Zone of skin (tissue), 1 donor: Measurements from ENCODE around the genes FAM209A and TFAP2C.

DNA sequence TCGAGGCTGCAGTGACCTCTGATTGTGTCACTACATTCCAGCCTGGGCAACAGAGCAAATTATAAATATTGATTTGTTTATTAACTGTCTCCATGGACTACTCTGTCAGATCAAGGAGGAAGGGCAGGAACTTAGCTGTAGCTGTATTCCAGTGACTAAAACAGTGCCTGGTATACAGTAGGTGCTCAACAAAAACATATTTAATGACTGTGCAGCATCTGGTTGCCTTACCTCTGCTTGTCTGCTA lies 117.7 kb upstream of the ZNF217 start:
- RRBS = no CpG with 5 or more reads among the region's 1 CpG

- RRBS = no CpG with 5 or more reads among the region's 2 CpGs
These were observed 145.9 kb upstream of the ZNF217 start for GRCh38 chr20:53739624-53739865.

GRCh38 chr20:53752475-53753174 lies 159.0 kb upstream of the ZNF217 start:
- RRBS = no CpG with 5 or more reads among the region's 7 CpGs

- RRBS = no CpG with 5 or more reads among the region's 4 CpGs
These were observed 192.5 kb upstream of the ZNF217 start for GRCh38 chr20:53786130-53786574.

DNA sequence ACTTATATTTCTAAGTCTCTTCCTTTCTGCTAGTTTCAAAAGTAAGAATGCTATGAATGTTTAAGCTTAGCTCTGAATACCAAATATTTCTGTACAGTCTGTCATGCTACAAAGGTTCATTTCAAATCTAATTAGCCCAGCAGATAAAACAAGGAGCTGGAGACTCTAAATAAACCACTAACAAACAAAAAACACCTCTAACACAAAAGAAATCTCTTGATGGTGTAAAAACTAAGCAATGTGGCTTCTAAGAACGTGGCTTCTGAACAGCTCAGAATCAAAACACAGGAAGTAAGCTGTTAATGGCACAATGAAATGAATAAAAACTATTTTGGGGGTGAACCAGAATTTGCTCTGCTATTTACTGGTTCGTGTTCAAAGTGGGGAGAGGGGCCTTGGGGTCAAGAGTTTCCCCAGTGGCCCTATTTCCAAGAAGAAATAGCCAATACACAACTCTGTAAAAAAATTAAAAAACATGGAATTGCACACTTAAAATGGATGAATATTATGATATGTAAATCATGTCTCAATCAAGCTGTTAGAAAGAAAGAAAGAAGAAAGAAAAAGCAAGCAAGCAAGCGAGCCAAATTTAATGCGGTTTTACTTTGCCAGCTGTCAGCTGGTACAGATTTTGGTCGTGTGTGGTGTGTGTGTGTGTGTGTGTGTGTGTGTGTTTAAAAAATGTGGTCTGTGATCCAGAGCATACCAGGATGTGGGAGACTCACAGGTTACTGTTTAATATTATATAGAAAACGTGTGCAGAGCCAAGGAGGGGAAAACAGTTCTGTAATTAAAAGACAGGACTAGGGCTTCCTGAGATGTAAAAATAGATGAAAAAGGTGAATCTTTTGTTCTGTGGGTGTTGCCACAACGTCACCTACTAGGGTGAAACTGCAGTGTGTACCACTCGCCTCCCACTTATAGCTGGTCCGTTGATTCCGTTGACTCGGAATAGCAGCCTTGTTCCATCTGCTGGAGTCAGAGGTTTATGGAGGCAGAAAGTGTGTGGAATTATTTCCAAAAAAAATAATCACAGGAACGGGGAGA lies 198.0 kb downstream of the BCAS1 start:
- RRBS = no CpG with 5 or more reads among the region's 12 CpGs

DNA sequence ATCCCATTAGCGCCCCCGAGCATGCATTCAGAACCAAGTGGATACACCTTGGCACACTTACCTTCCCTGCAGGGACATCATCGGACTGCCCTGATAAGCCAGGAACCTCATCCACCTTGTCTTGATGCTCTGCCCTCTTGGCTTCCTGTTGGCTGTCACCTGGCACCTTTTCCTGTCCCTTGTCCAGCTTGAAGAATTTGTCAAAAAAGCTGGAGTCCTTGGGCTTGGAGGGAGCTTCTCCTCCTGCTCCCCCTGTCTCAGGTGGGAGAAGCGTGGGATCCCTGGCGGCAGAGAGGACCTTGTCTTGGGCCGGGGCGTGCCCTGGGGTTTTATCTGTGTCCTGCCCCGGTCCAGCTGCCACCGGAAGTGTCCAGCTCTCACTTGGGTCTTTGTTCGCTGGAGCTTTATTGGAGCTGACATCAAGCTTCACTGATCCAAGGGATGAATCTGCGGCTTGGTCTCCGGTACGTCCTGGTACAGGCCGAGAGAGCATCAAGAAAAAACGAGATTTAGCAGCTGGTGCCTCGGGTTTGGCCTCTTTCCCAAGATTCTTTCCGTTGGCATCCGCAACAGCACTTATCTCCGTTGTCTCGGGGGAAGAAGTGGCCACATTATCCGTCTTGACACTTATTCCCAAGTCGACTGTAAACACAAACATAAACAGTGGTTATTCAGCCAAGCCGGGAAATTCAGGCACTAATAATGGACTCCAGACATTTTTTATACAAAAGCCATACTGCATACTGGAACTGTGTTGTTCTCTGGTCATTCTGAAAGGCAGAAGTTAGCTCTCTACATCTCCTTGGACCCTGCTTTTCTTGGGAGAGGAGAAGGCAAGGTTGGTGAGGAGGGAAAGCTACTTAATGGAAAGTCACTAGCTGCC lies 41.8 kb downstream of the BCAS1 start:
- RRBS = 89% methylated on average over 4 of the region's 23 CpGs

DNA sequence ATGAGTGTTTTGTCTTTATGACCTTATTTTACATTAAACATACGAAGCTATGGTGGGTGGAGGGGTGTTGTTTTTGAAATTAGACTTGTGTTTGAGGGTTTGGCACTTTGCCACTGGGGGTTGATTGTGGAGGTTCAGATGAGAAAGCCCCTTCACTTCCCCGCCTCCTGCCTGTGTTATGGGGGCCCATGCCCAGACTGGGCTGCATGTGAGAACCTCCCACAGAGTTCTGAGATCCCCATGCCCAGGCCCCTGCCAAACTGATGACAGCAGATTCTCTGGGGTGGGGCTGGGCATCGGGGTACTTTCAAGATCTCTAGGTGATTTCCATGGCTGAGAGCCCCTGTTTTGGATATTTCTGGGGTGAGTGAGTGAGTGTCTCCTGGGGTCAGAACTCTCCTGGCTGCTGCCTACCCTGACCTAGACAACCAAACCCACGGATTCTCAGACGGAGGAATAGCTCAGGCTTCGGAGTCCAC lies 6.4 kb downstream of the BCAS1 start:
- RRBS = no CpG with 5 or more reads among the region's 6 CpGs

DNA sequence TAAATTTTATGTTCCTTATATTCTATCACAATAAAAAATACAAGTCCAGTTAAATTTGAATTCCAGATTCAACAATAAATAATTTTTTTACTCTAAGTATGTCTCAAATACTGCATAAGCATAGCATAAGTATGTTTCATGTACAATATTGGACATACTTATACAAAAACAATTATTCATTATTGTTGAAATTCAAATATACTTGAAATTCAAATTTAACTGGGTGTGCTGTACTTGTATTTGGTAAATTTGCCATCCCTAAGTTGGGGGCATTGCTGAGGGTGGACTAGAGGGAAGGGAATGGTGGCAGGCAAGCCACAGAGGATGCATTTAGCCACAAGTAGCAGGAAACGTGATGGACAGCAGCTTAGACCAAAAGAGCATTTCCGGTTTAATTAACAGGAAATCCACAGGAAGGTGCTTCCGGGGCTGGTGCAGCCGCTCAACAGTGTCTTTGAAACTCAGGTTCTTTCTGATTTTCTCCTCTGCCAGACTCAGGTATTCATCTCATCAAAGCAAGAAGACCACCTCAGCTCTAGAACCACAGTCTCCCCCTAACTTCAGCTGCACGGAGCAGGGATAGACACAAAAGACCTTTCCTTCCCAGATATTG lies 7.8 kb upstream of the BCAS1 start:
- RRBS = 29% methylated on average over 1 of the region's 5 CpGs

DNA sequence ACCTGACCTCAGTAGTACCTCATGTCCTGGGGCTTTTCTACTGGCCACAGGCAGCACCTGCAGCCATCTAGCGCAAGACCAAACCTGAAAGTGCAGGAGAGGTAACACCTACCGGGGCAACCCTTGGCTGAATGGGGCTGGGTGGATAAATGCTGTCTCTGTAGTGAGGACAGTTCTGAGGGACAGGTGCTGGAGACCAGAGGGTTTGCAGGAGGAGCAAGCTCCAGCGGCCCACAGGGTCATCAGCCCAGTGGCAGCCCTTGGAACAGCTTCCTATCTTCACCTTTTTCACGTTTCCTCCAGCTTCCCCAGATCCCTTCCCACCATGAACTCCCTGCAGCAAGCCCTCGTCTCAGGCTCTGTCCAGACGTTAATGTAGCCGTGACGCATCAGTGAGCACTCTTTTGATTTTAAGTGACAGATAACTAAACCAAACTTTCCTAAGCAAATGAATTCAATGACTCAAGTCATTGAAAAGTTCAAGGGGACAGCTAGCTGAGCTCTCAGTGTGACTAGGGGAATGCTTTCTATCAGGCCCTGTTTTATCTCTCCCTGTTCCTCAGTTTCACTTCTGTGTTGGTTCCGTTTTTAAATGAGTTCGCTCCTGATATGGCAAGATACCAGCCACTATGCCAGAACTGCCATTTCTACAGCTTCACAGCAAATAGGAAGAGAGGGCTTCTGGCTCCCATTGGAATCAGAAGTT lies 12.2 kb upstream of the PFDN4 start:
- RRBS = no CpG with 5 or more reads among the region's 10 CpGs

GRCh38 chr20:55947991-55948376 lies 57.3 kb downstream of the CBLN4 start:
- RRBS = no CpG with 5 or more reads among the region's 4 CpGs

DNA sequence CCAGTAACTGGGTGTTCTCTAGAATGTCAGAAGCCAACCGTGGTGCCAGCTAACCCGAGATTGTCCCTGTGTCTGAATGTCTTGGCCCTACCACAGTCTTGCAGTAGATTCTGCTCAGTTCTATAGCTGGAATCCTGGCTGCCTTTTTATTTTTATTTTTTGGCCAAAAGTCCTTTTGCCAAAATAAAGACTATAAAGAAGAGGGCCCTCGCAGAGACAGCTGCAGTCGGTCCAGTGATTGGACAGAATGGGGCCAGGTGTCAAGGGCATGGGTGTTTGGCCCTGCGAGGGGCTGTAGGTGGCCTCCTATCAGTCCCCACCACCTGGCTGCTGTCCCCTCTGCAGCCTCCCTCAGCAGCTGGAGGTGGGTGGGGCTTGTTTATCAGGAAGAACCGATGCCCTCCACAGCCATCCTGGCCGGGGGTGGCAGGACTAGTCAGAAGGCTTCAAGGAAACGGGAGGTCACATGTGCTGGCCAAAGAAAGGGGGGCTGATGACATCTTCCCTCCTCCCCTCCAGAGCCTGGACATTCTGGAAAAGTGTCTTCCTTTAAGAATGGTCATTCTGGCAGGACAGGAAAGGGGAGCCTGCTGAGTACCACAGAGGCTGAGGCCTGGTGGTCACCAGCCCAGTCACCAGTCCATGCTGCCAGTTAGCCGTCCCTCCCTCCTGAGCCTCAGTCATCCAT lies 4.0 kb downstream of the FAM210B start:
- RRBS = no CpG with 5 or more reads among the region's 9 CpGs

- RRBS = no CpG with 5 or more reads among the region's 10 CpGs
These were observed 9.3 kb downstream of the FAM210B start for GRCh38 chr20:56367712-56368926.

DNA sequence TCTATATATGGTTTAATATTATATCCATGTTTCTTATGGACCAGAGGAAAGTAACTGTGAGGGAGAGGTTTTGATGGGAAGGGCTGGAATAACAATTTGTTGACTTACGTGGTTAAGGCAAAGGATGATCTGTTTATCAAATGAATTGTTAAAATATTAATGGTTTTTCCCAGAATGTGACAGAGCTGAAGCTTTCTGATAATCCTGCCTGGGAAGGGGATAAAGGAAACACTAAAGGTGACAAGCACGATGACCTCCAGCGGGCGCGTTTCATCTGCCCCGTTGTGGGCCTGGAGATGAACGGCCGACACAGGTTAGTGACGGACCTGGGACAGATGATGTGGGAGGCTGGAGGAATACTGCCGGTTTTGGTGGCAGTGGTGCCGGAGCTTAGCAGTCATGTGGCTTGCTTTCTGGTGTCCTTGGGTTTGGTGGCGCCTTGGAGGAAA lies 8.4 kb downstream of the RTF2 start:
- RRBS = no CpG with 5 or more reads among the region's 12 CpGs

- RRBS = no CpG with 5 or more reads among the region's 13 CpGs
These were observed at the start of gene FAM209A for GRCh38 chr20:56524350-56524974. Gene FAM209A (plus strand): TSS chr20:56524744.

- RRBS = no CpG with 5 or more reads among the region's 7 CpGs
These were observed 25.9 kb downstream of the FAM209B start for GRCh38 chr20:56558868-56559423.

DNA sequence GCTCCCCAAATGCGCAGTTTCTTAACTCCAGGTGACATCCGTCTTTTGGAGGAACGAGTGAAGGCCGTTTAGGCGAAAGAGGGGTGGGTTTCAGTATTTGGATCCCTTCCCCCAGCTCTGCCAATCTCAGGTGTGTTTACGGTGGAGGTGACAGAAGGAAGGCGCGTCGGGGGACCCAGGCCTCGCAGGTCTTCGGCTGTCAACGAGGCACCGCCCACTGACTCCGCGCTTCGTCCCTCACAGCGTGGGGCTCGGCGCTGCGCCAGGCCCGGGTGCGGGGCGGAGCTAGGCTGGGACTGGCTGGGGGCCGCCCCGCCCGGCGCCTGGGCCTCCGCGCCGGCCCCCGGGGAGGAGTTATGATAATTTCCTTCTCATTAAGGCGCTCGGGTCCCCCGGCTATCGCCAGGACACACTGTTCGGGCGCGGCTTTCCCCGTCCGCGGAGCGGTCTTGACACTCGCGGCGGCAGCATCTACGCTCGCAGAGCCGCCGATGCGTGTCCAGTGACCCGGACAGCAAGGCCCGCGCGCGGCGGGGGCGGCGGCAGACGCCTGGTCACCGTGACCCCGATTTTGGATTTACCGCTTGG lies at the start of gene TFAP2C:
TFAP2C (plus strand) TSS at position 405 of the 588 bp plus-strand sequence.
- RRBS = 1% methylated on average over 26 of the region's 62 CpGs

GRCh38 chr20:56706752-56707564 lies 77.9 kb downstream of the TFAP2C start:
- RRBS = 92% methylated on average over 2 of the region's 12 CpGs

GRCh38 chr20:56765685-56765955 lies 136.5 kb downstream of the TFAP2C start:
- RRBS = no CpG with 5 or more reads among the region's 2 CpGs

- RRBS = 2% methylated on average over 19 of the region's 42 CpGs
These were observed 623 bp downstream of the RBM38 start for GRCh38 chr20:57391783-57392254.